Right lobe of liver (tissue), 4 donors: ENCODE results near the genes APLF and GKN2.

GRCh38 chr2:68391139-68391620, 26.1 kb downstream of the PLEK start:
- PRO-cap, 4 experiments, result no peak in any of the 4 experiments
- RAMPAGE, long total RNA, 2 experiments, result no peak in any of the 2 experiments

- PRO-cap, 4 experiments, result peak in 4 of 4 experiments; most common plus-strand start chr2:68467597 (in 3)
- RAMPAGE, long total RNA, 2 experiments, result start-site peak on the plus strand in 1 of 2 experiments, at chr2:68467561-68467672 at its widest, 20 to 50 reads per replicate
Observed at GRCh38 chr2:68467467-68468122, at the start of gene APLF. Gene APLF (plus strand): TSS chr2:68467585.

DNA sequence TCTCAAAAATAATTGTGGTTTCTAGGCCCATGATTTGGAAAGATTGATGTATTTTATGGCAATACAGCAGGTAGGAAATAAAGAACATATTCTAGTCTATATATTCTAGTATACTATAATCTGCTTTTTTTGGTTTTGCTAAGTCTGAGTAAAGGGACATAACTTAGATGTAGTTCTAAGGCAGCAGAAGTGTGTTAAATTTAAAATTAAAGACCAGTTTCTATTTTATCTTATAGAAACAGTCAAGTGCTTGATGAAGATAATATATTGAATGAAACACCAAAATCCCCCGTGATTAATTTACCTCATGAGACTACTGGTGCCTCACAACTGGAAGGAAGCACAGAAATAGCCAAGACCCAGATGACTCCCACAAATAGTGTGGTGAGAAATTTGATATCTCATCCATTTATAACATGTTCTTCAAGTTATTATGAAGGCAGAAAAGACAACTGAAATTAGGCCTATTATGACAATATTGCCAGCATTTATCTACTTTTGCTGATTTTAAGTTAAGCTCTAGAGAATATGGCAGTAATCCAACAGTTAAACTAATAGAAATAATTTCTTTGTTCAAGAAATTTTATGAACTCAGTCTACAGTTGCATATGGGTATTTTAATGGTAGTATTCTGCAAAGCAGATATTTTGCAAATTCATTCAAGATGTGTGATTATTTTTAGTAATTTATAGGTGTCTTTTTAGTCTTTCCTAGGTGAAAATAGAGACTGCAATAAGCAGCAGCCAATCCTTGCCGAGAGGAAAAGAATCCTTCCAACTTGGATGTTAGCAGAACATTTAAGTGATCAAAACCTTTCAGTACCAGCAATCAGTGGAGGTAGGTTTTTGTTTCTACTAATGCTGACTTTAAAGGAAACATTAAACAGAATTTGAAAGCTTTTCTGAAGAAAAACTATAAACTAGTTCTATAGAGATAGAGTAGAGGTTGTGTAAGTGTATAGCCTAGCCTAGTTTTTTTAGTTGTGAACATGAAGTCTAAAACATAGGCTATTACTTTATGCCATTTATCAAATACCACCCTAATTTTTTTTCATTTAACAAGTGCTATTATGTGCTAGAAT, 45.8 kb downstream of the APLF start:
- PRO-cap, 4 experiments, result no peak in any of the 4 experiments
- RAMPAGE, long total RNA, 2 experiments, result no peak in any of the 2 experiments

DNA sequence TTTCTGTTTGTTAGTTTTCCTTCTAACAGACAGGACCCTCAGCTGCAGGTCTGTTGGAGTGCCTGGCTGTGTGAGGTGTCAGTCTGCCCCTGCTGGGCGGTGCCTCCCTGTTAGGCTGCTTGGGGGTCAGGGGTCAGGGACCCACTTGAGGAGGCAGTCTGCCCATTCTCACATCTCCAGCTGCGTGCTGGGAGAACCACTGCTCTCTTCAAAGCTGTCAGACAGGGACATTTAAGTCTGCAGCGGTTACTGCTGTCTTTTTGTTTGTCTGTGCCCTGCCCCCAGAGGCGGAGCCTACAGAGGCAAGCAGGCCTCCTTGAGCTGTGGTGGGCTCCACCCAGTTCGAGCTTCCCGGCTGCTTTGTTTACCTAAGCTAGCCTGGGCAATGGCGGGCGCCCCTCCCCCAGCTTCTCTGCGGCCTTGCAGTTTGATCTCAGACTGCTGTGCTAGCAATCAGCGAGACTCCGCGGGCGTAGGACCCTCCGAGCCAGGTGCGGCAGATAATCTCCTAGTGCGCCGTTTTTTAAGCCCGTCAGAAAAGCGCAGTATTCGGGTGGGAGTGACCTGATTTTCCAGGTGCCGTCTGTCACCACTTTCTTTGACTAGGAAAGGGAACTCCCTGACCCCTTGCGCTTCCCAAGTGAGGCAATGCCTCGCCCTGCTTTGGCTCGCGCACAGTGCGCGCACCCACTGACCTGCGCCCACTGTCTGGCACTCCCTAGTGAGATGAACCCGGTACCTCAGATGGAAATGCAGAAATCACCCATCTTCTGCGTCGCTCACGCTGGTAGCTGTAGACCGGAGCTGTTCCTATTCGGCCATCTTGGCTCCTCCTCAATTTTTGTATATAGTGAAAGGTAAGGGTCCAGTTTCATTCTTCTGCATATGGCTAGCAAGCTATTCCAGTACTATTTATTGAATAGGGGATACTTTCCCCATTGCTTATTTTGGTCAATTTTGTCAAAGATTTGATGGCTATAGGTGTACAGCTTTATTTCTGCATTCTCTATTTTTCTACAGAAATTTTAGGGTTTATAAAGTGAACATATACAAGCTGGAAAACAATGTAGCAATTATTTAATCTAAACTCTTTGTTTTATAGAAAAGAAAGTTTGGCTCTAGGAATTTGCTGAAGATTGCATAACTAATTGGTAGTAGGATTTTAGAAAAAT, 36.2 kb downstream of the PROKR1 start:
- PRO-cap, 4 experiments, result no peak in any of the 4 experiments
- RAMPAGE, long total RNA, 2 experiments, result no peak in any of the 2 experiments

DNA sequence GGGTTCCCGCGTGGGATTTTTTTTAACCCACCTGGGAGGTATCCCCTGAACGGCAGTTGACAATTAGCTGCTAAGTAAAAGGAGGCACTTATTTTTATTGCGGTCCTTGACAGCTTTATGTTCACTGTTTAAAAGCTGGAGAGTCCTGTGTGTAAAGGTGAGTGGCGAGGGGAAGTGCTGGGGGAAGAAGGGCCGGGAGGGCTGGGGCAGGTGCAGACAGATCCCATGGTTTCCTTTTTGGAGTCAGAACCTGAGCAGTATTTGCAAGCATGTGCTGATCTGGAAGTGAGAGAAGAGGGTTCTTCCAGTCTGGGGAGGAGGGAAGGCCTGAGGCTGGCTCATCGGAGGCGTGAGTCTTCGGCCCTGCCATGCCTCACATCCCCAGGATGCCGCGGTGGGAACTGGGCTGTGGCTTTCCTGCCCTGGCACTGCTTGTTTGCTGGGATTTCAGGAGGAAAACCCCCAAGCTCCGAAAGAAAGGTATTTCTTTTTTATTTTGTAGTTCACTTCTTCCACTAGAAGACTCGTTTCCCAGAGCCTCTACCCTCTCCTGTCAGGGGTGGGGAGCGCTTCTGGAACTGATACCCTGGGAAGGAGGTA, 65.1 kb downstream of the ARHGAP25 start:
- PRO-cap, 4 experiments, result no peak in any of the 4 experiments
- RAMPAGE, long total RNA, 2 experiments, result no peak in any of the 2 experiments

DNA sequence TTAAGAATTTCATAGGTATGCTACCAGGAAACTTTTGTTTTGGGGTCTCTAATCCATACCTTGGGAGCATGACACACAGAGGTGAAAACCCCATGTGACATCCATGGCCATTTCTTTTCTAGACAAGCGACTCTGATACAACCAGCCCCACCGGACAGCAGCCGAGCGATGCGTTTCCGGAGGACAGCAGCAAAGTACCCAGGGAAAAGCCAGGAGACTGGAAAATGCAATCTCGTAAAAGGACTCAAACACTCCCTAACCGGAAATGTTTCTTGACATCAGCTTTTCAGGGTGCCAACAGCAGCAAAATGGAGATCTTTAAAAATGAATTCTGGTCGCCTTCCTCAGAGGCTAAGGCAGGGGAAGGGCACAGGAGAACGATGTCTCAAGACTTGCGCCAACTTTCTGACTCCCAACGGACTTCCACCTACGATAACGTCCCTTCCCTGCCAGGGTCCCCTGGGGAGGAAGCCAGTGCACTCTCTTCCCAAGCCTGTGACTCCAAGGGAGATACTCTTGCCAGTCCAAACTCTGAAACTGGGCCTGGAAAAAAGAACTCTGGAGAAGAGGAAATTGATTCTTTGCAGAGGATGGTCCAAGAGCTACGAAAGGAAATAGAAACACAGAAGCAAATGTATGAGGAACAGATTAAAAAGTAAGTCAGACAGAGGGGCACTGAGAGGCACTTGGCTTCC, 48.8 kb downstream of the BMP10 start:
- PRO-cap, 4 experiments, result no peak in any of the 4 experiments
- RAMPAGE, long total RNA, 2 experiments, result no peak in any of the 2 experiments

GRCh38 chr2:68952689-68953275, at the start of gene GKN2:
Gene GKN2 (minus strand): TSS chr2:68952893.
- PRO-cap, 4 experiments, result no peak in any of the 4 experiments
- RAMPAGE, long total RNA, 2 experiments, result no peak in any of the 2 experiments

GRCh38 chr2:69190722-69191462, 177.9 kb downstream of the ANTXR1 start:
- PRO-cap, 4 experiments, result no peak in any of the 4 experiments
- RAMPAGE, long total RNA, 2 experiments, result no peak in any of the 2 experiments

- PRO-cap, 4 experiments, result peak in 1 of 4 experiments; most common minus-strand start chr2:69197106 (in 1)
- RAMPAGE, long total RNA, 2 experiments, result no peak in any of the 2 experiments
Observed at GRCh38 chr2:69196927-69197383, 184.0 kb downstream of the ANTXR1 start.

GRCh38 chr2:69680304-69680735, 36.8 kb upstream of the AAK1 start:
- PRO-cap, 4 experiments, result no peak in any of the 4 experiments
- RAMPAGE, long total RNA, 2 experiments, result no peak in any of the 2 experiments

GRCh38 chr2:69779695-69780100, 37.8 kb downstream of the ANXA4 start:
- PRO-cap, 4 experiments, result no peak in any of the 4 experiments
- RAMPAGE, long total RNA, 2 experiments, result no peak in any of the 2 experiments

GRCh38 chr2:69913822-69914998, 699 bp upstream of the MXD1 start:
- PRO-cap, 4 experiments, result peak in 4 of 4 experiments; most common plus-strand start chr2:69914331 (in 2); most common minus-strand start chr2:69914627 (in 4)
- RAMPAGE, long total RNA, 2 experiments, result start-site peak on the minus strand in 1 of 2 experiments, at chr2:69914496-69914507 at its widest, 7 reads per replicate

DNA sequence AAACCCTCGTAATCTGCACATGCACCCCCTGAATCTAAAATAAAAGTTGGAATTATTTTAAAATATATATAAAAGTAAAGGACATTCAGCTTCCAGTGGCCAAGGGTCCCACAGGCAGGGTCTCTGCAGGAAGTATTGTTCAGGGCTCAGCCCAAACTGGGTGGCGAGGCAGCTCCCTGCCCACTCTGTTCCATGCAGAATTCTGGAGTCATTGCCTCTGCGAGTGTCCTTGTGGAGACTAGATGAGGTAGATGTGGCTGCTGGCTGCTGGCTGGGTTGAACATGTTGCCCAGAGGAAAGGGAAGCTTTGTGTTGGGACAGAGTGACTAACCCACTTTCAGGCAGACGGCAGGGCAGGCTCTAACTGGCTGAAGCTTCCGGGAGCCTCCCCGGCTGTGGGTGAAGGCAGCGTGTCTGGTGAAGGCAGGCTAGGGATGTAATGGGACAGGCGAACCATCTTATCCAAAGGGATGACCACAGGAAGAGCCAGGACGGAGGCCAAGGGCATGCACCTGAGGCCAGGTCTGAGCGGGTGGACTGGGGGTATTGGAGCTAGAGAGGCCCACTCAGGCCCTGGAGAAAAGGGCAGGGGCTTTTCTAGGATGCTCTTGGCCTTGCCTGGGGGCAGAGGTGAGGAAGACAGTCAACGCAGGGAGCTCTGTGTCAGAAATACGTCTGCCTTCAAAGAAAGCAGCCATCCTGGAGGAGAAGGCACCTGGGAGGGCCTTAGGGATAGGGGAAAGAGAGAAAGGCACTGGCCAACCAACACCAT, 16.0 kb downstream of the ASPRV1 start:
- PRO-cap, 4 experiments, result no peak in any of the 4 experiments
- RAMPAGE, long total RNA, 2 experiments, result no peak in any of the 2 experiments

GRCh38 chr2:70018797-70019463, 57.5 kb upstream of the ASPRV1 start:
- PRO-cap, 4 experiments, result peak in 1 of 4 experiments; most common minus-strand start chr2:70019191 (in 1)
- RAMPAGE, long total RNA, 2 experiments, result no peak in any of the 2 experiments

- PRO-cap, 4 experiments, result peak in 3 of 4 experiments; most common plus-strand start chr2:70030244 (in 3); most common minus-strand start chr2:70029903 (in 1)
- RAMPAGE, long total RNA, 2 experiments, result no peak in any of the 2 experiments
Observed at GRCh38 chr2:70029740-70030591, 57.3 kb upstream of the PCBP1 start.

GRCh38 chr2:70044688-70045499, 42.4 kb upstream of the PCBP1 start:
- PRO-cap, 4 experiments, result no peak in any of the 4 experiments
- RAMPAGE, long total RNA, 2 experiments, result no peak in any of the 2 experiments

- PRO-cap, 4 experiments, result peak in 4 of 4 experiments; most common plus-strand start chr2:70095403 (in 2); most common minus-strand start chr2:70095268 (in 4)
- RAMPAGE, long total RNA, 2 experiments, result no peak in any of the 2 experiments
Observed at GRCh38 chr2:70095069-70095661, 7.9 kb downstream of the PCBP1 start.

GRCh38 chr2:70233904-70234219, 14.6 kb downstream of the TIA1 start:
- PRO-cap, 4 experiments, result peak in 4 of 4 experiments; most common plus-strand start chr2:70234107 (in 4); most common minus-strand start chr2:70234010 (in 3)
- RAMPAGE, long total RNA, 2 experiments, result no peak in any of the 2 experiments

DNA sequence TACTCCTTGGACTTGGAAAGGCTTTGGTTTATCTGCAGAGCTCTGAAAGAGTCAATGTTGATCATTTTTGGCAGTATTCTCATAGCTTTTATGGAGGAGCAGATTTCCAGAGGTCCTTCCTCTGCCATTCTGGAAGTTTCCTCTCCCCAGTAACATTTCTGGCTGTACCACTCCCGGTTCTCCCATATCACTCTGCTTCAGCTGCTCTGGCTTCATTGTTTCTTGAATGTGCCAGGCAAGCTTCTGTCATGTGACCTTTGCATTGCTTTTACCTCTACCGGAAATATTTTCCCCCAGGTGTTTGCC, 12.3 kb downstream of the PCYOX1 start:
- PRO-cap, 4 experiments, result peak in 4 of 4 experiments; most common minus-strand start position 194 of the sequence (in 3)
- RAMPAGE, long total RNA, 2 experiments, result no peak in any of the 2 experiments

GRCh38 chr2:70279764-70280641, 13.5 kb downstream of the SNRPG start:
- PRO-cap, 4 experiments, result no peak in any of the 4 experiments
- RAMPAGE, long total RNA, 2 experiments, result no peak in any of the 2 experiments